ENCODE measurements around the gene XPA.

DNA sequence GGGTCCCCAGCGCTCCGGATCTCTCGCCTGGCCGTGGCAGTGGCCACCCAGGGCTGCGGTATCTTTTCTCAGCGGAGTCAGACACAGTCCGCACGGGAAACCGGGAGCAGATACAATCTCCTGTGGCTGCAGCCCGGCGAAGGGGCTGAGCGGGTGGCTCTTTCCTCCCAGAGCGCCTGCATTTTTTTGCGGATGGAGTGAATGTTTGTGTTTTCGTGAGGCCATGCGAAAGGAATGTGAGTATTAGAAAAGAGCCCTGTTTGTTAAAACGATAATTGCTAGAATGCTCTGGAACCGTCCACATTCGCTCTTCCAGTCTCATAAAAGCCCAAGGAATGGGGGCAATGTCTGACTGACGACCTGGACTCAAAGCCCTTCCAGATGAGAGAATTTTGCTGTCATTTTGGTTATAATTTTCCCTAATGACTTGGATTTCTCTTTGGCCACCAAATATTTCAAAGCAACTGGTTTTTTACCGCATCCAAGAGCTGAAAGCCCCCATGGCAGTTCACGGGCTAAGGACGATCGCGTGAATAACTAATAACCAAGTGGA lies 61.2 kb upstream of the PTCH1 start:
- PRO-cap, 2 experiments = no peak in any of the 2 experiments

- PRO-cap, 2 experiments = no peak in any of the 2 experiments
Measured at GRCh38 chr9:95588731-95589402, 79.8 kb upstream of the PTCH1 start.

- PRO-cap, 2 experiments = no peak in any of the 2 experiments
Measured at GRCh38 chr9:95754929-95755505, 120.5 kb upstream of the ERCC6L2 start.

DNA sequence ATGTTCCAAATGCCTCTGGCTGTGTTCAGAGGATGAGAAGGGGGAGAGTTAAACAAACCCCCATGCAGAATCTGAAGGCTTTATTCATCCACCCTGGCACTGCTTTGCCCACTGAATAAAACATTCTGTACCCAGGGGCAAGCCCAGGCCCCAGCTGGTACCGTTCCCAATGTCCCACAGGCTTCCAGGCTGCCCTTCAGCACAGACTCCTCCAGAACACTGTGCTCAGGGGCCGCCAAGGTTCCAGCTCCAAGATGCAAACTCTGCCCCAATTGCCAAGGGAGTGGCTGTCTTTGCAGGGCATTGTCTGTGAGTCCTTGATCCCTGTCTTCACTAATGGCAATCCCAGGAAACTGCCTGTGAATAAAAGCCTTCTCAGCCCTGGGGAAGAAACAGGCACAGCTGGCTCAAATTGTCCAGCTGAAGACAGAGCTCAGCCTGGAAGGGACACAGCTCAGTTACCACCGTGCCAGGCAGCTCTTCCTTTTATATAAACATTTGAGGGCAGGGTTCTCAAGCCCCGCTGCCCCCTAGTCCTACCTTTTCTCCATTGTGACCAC lies 185.3 kb downstream of the HSD17B3 start:
- PRO-cap, 2 experiments = no peak in any of the 2 experiments

- PRO-cap, 2 experiments = no peak in any of the 2 experiments
Measured at GRCh38 chr9:96129186-96129494, 172.8 kb downstream of the HSD17B3 start.

- PRO-cap, 2 experiments = no peak in any of the 2 experiments
Measured at GRCh38 chr9:96186479-96187063, 115.4 kb downstream of the HSD17B3 start.

- PRO-cap, 2 experiments = no peak in any of the 2 experiments
Measured at GRCh38 chr9:96655501-96655857, 362 bp upstream of the PRXL2C start.

DNA sequence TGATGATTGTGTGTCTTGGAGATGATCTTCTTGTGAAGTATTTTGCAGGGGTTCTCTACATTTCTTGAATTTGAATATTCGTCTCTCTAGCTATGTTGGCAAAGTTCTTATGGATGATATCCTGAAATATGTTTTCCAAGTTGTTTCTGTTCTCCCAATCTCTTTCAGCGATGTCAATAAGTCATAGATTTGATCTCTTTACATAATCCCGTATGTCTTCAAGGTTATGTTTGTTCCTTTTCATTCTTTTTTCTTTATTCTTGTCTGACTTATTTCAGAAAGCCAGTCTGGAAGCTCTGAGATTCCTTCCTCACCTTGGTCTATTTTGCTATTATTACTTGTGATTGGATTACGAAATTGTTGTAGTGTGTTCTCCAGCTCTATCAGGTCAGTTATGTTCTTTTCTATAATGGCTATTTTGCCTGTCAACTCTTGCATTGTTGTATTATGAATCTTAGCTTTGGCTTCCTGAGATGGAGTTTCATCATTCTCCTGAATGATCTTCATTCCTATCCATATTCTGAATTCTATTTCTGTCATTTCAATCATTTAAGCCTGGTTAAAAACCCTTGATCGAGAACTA lies 16.1 kb upstream of the ZNF510 start:
- PRO-cap, 2 experiments = no peak in any of the 2 experiments

DNA sequence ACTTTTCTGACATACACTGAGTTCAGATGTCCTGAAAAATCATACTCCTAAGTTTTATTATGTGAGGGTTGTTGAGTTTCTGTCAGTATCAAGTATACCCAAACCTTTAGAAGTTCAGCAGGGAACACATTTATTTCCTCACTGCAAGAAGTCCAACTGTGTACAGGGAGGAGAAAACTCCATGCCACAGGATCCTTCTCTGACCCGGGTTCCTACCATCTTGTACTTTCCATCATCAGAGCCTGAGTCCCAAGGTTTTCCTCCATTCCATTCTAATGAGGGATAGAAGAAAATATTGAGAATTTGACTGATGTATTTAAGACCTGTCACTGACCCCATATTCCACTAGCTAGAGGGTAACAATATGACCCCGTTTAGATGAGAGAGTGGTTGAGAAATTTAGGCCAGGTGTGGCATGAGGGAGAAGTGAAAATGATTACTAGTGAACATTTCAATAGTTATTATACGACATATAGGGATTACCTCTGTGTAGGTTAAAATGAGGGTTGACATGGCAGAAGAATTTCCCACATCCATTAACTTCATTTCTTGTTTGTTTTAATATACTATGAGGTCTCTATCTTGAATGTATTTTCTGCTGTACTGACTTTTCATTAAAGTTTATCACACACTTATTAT lies 37.3 kb downstream of the ZNF782 start:
- PRO-cap, 2 experiments = no peak in any of the 2 experiments

DNA sequence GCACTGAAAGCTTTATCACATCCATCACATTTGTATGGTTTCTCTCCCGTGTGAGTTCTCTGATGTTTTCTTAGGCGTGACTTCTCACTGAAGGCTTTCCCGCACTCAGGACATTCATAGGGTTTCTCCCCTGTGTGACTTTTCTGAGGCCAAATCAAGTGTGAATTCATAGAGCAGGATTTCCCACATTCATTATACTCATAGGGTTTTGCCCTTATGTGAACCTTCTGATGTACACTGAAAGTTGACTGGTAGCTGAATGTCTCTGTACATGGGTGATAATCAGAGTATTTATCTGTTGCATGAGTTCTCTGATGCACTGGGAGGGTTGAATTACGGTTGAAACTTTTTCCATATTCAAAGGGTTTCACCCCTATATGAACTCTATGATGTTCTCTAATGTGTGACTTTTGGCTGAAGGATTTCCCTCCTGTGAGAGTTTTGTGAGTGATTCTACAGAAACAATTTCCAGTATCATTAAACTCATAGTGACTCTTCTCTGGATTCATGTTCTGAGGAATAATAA lies 35.5 kb downstream of the ZNF782 start:
- PRO-cap, 2 experiments = no peak in any of the 2 experiments

DNA sequence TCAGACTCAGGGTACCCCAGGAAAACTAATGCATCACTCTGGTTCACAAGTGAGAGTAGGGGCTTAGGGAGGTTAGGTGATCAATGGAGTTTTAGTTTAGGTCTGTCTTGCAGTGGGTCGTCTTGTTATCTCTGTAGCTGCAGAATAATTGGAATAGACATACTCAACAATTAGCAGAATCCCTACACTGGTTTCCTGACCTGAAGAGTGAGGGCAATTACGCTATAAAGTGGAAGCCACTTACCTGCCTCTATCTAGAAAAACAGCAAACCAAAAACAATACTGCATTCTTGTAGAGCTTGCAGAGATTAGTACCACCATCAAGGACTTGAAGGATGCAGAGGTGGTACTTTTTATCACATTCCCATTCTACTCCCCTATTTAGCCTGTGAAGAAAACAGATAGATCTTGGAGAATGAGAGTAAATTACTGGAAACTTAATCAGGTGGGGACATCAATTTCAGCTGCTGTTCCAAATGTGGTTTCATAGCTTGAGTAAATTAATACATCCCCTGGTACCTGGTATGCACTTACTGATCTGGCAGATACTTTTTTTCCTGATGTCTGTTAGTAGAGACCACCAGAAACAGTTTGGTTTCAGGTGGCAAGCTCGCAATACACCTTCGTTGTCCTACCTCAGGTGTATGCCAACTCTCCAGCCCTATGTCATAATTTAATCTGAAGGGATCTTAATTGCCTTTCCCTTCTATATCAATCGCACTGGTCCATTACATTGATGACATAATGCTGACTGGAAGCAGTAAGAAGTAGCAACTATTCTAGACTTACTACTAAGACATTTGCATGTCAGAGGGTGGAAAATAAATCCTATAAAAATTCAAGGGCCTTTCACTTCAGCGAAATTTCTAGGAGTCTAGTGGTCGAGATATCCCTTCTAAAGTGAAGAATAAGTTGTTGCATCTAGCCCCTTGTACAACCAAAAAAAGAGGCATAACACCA lies 32.7 kb upstream of the NUTM2G start:
- PRO-cap, 2 experiments = no peak in any of the 2 experiments

GRCh38 chr9:96934090-96934594 lies 5.5 kb downstream of the NUTM2G start:
- PRO-cap, 2 experiments = no peak in any of the 2 experiments

DNA sequence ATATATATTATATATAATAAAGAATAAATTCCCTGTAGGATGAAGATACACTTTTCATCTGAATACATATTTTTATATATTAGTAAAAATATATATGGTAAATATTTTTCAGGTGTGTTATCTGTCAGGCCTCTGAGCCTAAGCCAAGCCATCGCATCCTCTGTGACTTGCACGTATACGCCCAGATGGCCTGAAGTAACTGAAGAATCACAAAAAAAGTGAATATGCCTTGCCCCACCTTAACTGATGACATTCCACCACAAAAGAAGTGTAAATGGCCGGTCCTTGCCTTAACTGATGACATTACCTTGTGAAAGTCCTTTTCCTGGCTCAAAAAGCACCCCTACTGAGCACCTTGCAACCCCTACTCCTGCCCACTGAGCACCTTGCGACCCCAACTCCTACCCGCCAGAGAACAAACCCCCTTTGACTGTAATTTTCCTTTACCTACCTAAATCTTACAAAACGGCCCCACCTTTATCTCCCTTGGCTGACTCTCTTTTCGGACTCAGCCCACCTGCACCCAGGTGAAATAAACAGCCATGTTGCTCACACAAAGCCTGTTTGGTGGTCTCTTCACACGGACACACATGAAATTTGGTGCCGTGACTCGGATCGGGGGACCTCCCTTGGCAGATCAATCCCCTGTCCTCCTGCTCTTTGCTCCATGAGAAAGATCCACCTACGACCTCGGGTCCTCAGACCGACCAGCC lies 92.9 kb upstream of the CCDC180 start:
- PRO-cap, 2 experiments = no peak in any of the 2 experiments

DNA sequence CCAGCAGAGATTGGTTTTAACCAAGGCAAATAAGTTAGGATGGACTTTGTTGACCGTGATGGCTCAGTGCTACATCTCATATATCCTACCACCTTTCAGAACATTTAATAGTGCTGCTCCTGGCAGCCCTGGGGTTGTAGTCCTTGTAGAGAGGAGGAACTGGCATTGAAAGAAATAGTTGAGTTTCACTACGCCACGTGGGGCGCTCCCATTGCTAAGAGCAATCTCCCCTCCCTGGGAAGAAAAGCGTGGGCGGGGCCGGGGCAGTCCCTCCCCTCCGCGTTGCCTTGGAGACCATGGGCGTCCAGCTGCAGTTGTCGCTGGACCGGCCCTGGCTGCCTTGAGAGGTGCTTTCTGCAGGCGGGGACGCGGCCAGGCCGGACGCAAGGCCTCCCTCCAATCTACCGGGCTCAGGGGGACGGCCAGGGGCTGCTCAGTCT lies 414 bp upstream of the CCDC180 start:
- PRO-cap, 2 experiments = peak in 1 of 2 experiments; most common plus-strand start position 350 of the sequence (in 1); most common minus-strand start position 142 of the sequence (in 1)

GRCh38 chr9:97382332-97382911 lies 29.5 kb upstream of the TDRD7 start:
- PRO-cap, 2 experiments = no peak in any of the 2 experiments

DNA sequence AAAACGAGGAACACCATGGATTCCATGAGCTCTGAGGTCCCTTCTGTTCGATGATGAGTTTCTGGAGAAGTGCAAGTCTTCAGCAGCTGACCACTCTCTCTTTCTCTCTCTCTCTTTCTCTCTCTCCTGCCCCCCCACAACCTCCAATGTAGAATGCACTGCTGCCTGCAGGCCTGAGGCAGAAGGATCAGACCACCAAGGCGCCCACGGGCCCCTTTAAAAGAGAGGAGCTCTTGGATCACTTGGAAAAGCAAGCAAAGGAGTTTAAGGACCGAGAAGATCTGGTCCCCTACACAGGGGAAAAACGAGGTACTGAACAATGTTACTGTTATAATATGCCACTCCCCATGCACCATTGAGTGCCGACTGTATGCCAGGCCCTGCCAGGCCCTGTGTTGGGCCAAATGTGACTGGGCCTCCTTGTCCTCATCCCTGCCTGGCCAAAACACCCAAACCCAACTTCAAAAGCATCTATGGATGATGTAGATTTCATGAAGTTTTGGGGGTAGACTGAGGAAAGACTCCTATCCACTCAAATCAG lies 44.6 kb downstream of the TMOD1 start:
- PRO-cap, 2 experiments = no peak in any of the 2 experiments

- PRO-cap, 2 experiments = no peak in any of the 2 experiments
Measured at GRCh38 chr9:97602020-97602764, 31.0 kb downstream of the TSTD2 start.

DNA sequence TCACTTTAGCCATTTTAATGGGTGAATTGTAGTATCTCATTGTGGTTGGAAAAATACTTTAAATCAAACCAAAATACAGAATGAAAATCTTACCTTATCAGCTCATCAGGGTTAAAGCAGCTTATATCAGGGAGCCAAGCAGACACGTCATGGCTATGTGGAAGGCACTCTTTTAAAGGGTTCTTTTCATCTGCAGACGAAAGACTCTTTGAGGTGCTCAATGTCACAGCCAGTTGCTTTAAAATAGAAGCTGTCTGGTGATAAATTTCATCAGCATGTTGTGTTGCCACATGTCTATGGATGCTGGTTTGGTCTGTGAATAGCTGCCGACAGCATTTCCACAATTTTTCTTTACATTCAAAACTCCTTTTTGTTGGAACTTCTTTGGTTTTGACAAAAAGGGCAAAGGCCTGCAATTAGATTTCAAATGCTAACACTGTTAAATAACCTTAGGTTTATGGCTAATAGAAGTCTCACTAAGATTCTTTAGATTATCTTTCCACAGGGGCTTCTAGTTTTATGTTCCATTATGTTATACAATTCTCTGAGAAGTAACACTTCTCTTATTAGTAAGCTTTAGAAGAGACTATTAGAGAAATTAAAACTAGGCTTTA lies 7.5 kb downstream of the TSTD2 start:
- PRO-cap, 2 experiments = no peak in any of the 2 experiments

DNA sequence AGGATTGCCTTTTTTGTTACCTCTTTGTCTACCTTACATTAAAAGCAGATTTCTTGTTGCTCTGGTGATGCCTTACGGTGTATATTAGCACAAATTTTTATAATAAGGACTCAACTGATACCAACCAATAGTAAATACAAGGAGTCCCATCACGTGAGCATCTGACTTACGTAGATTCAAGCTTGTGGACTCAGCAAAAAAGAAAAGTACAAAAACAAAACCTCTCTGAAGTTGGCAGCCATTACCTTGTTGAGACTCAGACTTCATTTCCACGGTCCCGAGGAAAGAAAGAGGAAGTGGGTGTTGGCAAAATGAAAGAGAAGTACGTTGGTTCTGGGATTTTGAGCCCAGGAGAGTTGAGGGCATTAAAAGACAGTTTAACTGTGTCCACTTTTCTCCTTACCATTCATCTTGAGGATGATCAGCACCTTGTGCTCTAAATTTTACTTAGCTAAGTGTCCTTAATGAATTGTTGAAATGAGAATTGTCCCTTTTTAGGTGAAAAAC lies 26.7 kb downstream of the NCBP1 start:
- PRO-cap, 2 experiments = no peak in any of the 2 experiments

DNA sequence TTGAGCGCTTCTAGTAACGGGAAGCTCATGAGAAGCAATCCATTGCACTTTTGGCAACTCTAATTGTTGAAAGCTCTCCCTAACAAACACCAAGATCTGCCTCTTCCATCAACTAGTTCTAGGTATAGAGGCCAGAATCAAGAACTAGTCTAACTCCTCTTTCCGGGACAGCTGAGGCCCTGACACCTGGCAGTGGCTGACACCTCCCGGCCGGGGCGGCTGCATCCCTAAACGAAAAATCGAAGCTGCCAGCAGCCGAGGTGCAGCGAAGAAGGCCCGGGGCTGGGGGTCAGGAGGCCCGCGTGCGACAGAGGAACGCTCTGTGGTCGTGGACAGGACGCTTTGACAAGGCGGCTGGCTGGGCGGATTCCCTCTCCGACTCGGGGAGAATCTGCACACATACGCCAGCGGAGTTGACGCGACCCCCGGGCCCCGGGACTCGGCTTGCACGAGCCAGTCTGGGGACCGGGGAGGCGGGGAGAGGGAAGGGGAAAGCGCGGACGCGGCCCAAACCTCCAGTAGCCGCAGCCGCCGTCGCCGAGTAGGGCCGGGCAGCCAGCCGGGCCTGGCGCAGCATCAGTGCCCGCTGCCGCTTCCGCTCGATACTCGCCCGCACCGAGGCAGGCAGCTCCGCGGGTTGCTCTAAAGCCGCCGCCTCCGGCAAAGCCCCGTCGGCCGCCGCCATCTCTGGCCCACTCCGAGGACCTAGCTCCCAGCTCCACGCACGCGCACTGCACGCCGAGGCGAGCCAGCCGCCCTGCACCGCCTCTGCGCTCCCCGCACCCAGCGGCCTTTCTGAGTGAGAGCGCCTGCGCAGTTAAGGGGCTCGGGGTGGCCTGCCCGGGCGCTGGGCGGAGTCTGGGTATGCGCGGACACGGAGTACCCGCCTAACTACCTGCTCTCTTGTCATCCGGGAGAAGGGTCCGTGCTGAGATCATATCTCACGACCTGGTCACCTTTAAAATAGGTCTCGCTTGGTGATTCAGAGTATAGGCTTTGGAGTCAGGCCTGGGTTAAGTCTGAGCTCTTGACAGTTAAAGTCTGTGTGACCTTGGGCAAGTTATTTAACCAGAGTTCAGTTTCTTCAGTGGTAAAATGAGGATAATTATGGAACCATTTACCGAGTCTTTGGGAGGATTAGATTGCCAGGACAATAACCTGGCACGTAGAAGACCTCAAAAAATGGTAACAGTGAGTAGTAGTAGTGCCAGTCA lies at the start of gene XPA:
TSS of gene XPA (minus strand) at position 733 of the 1,214 bp plus-strand sequence.
- PRO-cap, 2 experiments = peak in 2 of 2 experiments; most common plus-strand start position 865 of the sequence (in 1); most common minus-strand start position 707 of the sequence (in 1)